ENCODE measurements around a stretch of chr5.

DNA sequence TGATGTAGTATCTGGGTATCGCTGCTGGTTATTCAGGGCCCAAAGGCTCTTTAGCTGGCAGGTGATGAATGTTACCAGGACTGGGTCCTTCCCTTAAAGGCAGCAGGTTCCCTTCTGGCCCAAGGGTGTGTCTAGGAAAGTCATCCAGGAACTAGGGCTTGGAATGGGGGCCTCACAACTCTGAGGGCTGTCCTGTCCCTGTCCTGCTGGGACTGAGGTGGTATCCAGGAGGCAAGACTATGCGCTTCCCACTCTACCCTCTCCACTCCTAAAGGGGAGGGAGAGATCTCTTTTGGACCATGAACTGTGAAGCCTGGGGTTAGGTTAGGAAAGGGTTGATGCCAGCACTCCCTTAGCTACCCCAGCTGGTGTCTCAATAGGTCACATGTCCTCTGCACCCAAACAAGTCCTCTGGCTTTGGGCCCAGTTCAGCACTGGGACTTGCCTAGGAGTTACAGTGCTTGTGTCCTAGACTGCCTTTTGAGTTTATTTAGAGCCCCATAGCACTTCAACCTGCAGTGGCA is 22.4 kb upstream of the RANBP3L start:
- RRBS: no CpG with 5 or more reads among the region's 2 CpGs

DNA sequence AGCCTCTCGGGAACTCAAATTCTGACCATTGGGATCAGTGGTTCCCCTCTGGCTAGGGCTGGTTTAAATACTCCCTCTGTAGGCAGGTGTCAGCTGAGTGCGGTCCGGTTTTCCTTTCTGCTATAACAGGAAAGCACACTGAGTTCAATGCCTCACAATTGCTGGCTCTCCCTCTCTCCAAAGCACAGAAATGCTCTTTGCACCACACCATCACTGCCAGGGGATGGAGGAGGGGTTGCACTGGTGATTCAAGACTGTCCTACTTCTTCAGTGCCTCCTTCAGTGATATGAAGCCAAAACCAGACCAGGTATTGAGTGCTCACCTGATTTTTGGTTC is 22.8 kb upstream of the RANBP3L start:
- RRBS: no CpG with 5 or more reads among the region's 3 CpGs

DNA sequence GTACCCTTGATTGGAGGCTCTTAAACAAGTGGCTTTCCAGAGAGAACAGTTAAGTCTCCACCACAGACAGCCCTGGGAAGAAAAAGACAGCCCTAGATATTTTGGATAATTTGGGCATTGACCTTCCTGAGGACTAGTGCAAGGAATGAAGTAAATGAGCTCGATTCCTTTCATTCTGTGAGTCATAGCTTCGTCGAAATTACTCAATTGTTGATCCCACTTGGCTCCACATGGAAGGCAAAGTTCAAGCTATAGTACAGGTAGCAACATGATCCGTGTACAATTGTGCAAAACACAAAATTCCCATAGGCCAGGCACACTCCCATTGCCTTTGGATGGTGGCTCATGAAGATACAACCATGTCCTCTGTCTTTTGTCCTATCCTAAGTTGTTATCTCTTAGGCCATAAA is 116.5 kb upstream of the RANBP3L start:
- RRBS: no CpG with 5 or more reads among the region's 4 CpGs

- RRBS: no CpG with 5 or more reads among the region's 5 CpGs
These were observed 48.7 kb downstream of the SLC1A3 start for GRCh38 chr5:36655005-36655624.

DNA sequence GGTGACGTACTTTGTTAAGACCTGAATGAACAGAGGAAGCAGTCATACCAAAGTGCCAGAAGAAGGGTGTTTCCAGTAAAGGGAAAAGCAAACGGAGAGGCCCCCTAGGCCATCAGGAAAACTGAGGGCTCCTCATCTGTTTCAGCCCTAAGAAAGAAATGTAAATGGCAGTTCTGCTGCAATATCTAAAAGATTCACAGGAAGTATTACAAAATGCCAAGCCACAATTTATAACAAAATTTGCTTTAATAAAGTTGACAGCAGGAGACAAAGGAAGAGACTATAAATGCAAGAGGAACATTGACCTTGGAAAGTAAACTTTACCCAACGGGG is 71.3 kb downstream of the SLC1A3 start:
- RRBS: no CpG with 5 or more reads among the region's 3 CpGs

- RRBS: 6% methylated on average over 10 of the region's 44 CpGs
These were observed 132.0 kb upstream of the NIPBL start for GRCh38 chr5:36744413-36745183.

DNA sequence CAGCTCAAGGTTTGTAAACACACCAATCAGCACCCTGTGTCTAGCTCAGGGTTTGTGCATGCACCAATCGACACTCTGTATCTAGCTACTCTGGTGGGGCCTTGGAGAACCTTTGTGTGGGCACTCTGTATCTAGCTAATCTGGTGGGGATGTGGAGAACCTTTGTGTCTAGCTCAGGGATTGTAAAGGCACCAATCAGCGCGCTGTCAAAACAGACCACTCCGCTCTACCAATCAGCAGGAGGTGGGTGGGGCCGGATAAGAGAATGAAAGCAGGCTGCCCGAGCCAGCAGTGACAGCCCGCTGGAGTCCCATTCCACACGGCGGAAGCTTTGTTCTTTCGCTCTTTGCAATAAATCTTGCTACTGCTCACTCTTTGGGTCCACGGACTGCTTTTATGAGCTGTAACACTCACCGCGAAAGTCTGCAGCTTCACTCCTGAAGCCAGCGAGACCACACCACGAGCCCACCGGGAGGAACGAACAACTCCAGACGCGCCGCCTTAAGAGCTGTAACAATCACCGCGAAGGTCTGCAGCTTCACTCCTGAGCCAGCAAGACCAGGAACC is 93.4 kb upstream of the NIPBL start:
- RRBS: no CpG with 5 or more reads among the region's 22 CpGs

DNA sequence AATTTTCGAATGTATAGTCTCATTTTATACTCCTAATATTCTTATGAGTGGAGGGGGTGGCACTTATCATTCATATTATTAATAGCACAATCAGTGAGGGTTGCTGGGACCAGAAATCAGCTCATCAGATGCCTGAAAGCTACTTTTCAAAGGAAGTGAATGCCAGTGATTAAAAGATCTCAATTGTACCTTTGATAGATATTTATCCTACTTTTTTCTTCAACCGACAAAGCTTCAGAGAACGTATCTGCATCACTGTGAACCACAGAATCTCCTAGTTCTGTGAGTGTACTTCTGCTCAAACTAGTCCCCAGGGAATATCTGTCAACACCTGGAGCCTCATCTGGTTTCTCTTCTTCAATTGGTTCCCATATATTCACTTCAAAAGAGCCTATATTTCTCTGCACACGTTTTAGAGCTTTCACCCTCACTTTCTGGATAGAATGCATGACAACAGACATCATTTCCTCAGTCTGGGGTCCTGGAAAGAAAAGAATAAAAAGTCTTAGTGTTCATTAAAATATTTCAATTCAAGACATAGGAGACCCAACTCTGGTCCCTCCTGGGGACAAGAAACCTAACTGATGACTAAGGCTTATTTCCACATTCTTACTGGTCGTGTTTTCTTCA is 64.5 kb downstream of the CPLANE1 start:
- RRBS: no CpG with 5 or more reads among the region's 5 CpGs

GRCh38 chr5:37838128-37838880 is 1.5 kb downstream of the GDNF start:
- RRBS: 19% methylated on average over 5 of the region's 44 CpGs

- RRBS: no CpG with 5 or more reads among the region's 12 CpGs
These were observed 92.5 kb downstream of the LIFR start for GRCh38 chr5:38463637-38464642.

- RRBS: no CpG with 5 or more reads among the region's 10 CpGs
These were observed 12.2 kb downstream of the LIFR start for GRCh38 chr5:38543989-38544912.

GRCh38 chr5:38650196-38650549 is 93.7 kb upstream of the LIFR start:
- RRBS: no CpG with 5 or more reads among the region's 1 CpG

DNA sequence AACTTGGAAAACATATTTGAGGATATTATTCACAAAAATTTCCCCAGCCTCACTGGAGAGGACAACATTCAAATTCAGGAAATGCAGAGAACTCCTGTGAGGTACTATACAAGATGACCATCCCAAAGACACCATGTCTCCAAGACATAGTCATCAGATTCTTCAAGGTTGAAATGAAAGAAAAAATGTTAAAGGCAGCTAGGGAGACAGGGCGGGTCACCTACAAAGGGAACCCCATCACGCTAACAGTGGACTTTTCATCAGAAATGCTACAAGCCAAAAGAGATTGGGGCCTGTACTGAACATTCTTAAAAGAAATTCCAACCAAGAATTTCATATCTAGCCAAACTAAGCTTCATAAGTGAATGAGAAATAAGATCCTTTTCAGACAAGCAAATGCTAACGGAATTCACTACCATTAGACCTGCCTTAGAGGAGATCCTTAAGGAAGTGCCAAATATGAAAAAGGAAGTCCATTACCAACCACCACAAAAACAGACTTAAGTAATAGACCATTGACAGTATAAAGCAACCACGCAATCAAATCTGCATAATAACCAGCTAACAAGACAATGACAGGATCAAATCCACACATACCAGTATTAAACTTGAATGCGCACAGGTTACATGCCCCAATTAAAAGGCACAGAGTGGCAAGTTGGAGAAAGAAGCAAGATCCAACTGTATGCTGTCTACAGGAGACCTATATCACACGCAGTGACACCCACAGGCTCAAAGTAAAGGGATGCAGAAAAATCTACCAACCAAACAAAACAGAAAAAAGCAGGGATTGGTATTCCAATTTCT is 63.7 kb downstream of the OSMR start:
- RRBS: no CpG with 5 or more reads among the region's 6 CpGs

- RRBS: no CpG with 5 or more reads among the region's 2 CpGs
These were observed 8.5 kb downstream of the RICTOR start for GRCh38 chr5:39065510-39066349.

DNA sequence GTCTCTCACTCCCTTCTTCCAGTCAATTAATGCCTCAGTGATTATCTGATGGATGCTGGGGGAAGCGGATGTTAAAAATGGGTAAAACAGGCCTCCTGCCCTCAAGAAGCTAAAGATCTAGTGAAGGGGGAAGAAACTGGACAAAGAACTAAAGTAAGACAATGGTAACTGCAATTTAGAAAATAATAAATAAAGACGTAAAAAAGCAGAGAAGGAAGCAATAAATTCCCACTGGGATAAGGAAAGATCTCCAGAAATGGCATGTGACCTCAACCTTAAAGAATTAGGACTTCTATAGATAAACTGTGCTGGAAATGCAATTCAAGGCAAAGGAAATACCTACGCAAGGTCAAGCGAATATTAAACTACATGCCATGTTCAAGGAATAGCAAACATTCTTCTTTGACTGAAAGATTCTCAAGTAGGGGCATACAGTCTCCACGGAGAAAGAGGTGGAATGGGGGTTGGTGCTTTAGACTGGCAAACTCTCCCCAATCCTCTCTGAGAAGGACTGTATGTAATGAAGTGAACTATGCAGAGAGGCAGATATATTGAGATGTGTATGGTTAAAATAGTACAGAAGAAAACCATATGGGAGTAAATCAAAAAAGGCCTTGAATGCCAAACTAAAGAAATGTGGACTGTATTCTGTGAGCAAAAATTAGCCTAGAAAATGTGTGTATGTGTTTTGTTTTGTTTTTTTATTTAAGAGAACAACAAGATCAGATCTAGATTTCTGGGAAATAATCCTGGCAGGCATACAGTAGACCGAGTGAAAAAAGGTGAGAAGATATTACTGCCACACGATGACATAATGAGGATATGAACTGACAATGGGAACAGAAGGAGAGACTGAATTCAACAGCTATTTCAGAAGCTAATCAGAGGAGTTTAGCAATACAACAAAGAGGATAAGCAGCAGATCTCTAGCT is 6.1 kb downstream of the RICTOR start:
- RRBS: no CpG with 5 or more reads among the region's 7 CpGs

- RRBS: 5% methylated on average over 21 of the region's 73 CpGs
These were observed 641 bp downstream of the RICTOR start for GRCh38 chr5:39073282-39074233.

DNA sequence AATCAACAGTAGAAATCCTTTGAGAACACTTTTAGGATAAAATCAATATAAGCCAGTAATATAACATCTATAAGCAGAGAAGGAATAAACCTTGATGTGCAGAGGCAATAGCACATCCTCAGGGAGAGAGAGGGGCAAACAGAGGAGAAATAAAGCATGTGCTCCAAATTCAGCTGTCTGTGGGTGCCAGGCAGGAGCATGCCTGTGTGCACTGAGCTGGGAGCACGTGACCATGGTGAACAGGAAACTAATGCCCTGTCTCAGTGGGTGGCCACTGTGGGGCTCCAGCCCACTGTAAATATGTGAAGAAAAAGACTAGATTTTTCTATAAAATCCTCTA is 55.4 kb downstream of the FYB1 start:
- RRBS: no CpG with 5 or more reads among the region's 1 CpG

DNA sequence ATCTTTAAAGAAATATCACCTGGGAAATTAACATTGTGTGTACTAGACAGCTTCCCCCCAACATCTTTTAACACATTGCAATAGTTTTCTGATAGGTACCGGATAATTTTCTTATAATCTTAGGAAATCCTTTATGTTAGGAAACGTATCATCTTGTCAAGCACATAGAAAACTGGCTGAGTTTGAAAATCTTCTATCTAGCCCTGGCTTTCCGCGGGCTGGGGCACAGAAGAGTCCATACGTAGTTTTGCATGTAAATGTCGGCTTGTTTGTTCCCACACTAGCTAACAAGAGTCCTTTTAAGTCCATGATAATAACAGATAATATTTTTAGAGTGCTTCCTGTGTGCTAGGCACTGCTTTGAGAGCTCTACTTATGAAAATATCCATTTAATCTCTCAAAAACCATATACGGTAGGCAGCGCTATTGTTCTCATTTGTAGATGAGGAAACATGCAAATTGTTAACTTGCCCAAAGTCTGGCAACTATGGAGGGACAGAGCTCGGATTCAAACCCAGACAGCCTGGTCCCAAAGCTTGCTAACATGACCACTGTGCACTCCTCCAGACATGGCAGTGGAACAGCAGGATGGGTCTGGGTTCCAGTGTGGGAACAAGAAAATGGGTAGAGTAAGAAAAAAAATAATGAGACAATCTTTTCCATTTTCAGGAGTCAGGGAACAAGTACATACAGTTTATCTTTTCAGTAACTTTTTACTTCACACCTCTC is 40.5 kb downstream of the FYB1 start:
- RRBS: no CpG with 5 or more reads among the region's 9 CpGs

DNA sequence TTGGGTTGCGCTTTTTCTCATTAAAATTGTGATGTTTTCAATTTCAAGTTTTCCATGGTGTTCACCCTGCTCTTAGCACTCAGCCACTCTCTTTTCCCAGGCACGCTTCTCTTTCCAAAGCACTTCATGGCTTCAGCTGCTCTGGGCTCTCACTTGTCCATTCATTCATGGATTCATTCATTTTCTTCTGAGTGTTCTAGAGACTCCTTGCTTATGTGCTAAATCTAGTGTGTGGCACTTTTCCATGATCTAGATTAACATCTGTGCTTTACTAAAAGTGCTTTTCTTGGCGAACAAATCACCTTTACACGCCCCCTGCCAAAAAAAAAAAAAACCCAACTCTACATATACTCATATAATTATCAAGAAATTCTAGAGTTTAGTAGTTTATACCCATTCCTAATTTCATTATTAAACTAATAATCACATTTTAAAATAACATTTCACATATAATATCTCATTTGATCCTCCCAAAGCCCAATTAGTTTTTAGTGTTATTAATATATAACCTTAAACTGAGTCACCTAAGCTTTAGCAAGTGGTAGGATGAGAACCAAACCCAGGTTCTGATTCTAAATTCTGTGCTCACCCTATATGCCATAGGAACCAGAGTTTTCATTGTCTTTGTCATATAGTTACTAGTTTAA is 6.5 kb downstream of the FYB1 start:
- RRBS: no CpG with 5 or more reads among the region's 4 CpGs

- RRBS: no CpG with 5 or more reads among the region's 2 CpGs
These were observed 44.5 kb upstream of the FYB1 start for GRCh38 chr5:39263779-39264279.